Metastatic Breast Carcinoma in the Brain (tissue), 10 donors: ENCODE measurements around the genes ARMH4 and JKAMP.

GRCh38 chr14:57492782-57493198 is 867 bp downstream of the CCDC198 start:
- PRO-cap, 10 experiments = peak in 1 of 10 experiments; most common plus-strand start chr14:57493055 (in 1); most common minus-strand start chr14:57492918 (in 1)

DNA sequence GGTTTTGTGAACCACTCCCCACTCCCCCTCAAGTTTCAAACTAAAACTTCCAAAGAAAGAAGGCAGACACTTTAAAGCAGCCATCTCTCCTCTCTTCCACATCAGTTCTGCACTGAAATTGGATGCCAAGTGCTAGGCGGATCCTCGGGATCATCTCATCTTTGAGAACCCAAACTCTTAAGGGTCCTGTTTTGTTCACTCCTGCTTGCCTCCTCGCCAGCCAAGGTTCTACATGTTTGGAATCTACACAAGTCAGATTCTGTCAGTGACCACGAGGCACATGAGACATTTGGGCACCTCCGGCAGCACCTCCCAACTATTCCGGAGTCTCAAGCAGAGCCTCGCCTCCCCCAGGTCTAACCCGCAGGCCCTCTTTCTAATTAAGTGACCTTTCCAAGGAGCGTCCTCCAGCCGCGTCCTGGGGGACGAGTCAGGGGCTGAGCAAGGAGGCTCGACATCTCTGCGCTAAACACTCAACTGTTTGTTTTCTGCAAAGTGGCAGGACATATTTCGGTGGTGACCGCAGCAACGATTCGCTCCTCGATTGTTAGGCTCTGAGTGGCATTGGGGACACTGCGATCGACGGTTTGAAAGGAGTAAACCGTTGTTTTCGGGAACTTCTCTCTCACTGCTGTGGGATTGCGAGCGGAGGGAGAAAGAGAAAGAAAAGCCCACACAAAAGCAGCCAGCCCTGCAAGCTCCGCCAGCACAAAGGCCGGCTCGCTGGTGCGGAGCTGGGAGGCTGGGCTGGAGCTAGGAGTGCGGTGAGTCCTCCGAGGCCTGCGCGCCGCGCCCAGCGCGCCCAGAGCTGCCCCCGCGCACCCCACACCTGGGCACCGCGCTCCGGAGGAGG is 724 bp downstream of the ARMH4 start:
- PRO-cap, 10 experiments = no peak in any of the 10 experiments

- PRO-cap, 10 experiments = peak in 9 of 10 experiments; most common plus-strand start chr14:58152342 (in 1); most common minus-strand start chr14:58152197 (in 9)
Observed at GRCh38 chr14:58151916-58152752, at the start of gene ARMH4. Gene ARMH4 (minus strand): TSS chr14:58152213.

DNA sequence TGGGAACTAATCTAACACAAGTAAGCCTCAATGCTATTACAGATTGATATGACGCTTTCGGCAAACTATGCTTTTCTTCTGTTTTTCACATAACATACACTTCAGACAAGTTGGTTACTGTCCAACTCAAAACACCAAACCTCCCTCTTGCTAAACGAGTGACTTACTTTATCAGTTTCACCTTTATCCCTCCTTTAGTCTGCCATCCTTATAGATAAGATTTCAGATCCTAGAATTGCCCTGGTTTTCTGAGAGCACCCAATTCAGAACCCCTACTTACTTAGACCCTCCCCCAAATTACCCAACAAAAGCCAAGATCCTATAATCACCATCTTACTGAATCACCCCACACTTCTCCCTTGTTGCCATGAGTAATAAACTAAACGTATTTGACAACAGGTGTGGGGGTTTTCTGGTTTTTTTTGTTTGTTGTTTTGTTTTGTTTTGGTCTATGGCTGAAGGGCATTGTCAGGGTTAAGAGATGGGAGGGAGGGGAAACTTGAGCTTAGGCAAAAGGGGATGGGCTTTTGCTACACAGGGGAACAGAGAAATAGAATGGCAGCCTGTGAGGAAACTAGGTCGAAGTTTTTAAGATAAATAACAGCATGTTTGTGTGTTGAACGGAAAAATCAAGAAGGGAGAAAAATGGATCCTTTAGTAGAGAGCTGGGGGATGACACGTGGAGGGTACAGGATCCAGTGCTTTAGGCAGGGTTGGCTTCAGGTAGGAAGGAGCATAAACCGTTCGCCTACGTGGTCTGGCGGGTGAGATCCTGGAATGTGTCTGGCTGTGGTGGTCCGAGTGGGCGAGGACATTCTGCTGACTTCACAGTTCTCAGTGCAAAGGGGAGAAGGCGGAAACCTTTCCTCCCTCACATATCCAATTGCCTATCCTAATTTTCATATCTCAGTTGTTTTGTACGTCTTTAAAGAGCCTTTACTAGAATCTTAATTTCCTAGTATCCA is 6.0 kb upstream of the PSMA3 start:
- PRO-cap, 10 experiments = peak in 1 of 10 experiments; most common plus-strand start position 533 of the sequence (in 1)

GRCh38 chr14:58765271-58765853 is 127.6 kb downstream of the DACT1 start:
- PRO-cap, 10 experiments = no peak in any of the 10 experiments

DNA sequence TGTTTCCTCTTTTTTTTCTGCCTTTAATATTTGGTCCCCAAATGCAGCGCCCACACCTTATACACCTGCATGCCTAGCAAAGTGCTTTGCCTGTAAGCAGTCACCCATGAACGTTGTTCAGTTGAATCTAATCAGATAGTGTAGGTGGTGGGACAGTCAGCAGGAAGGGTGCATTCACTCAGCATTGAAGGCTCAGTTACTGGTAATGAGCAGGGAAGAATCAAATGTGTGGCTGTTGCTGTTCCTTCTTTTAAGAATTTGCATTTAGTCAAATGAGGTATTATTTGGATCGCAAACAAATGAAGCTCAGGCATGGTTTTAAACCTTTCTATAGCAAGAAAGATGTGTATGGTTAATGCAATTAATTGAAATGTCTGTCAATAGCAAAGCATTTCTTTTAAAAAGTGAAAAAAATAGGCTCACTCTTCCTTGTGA is 108.3 kb downstream of the GPR135 start:
- PRO-cap, 10 experiments = no peak in any of the 10 experiments

DNA sequence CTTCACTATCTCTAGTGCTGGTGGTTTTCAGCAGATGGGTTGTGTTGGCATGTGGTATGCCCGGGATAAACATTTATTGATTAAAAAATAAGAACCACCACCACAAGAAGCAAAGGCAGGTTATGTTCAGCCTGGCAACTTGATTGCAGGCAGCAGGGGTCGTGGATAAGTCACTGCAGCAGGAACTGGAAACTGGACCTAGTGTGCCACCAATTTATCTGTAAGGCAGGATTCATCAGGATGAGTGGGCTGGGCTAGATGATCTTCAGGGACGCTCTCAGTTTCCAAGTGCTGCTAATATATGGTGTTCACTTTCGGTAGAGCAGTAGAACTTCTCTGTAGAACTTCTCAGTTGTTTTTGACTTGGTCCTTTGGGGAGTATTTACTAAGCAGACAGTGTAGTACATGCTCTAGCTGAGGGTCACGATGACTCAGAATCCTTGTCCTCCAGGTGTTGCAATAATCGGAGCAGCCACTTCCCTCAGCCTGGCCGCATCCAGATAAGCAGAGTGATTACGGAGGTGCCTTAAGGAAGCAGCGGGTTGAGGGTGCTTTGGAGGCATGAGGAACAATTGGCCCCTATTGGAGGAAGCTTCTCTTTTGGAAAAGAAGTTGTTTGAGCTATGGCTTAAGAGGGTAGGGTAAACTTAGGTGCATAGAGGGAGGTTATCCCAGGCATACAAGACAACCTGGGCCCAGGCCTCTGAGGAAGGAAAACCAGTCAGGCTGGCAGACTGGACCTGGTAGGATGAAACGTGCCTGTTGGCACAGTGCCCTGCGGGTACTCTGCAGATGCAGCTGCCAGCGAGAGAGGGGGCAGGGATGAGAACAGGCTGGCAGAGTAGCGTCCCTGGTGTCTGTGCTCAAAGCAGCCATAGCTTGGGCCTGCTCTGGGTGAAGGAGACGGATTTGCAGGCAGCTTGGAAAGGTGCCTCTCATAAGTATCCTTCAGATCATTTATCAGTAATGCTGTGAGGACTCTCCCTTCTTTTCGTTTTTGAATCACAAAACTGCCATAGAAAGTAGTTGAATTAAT is 104.0 kb downstream of the GPR135 start:
- PRO-cap, 10 experiments = peak in 1 of 10 experiments; most common plus-strand start position 503 of the sequence (in 1); most common minus-strand start position 360 of the sequence (in 1)

- PRO-cap, 10 experiments = no peak in any of the 10 experiments
Observed at GRCh38 chr14:59371581-59372149, 93.5 kb downstream of the GPR135 start.

DNA sequence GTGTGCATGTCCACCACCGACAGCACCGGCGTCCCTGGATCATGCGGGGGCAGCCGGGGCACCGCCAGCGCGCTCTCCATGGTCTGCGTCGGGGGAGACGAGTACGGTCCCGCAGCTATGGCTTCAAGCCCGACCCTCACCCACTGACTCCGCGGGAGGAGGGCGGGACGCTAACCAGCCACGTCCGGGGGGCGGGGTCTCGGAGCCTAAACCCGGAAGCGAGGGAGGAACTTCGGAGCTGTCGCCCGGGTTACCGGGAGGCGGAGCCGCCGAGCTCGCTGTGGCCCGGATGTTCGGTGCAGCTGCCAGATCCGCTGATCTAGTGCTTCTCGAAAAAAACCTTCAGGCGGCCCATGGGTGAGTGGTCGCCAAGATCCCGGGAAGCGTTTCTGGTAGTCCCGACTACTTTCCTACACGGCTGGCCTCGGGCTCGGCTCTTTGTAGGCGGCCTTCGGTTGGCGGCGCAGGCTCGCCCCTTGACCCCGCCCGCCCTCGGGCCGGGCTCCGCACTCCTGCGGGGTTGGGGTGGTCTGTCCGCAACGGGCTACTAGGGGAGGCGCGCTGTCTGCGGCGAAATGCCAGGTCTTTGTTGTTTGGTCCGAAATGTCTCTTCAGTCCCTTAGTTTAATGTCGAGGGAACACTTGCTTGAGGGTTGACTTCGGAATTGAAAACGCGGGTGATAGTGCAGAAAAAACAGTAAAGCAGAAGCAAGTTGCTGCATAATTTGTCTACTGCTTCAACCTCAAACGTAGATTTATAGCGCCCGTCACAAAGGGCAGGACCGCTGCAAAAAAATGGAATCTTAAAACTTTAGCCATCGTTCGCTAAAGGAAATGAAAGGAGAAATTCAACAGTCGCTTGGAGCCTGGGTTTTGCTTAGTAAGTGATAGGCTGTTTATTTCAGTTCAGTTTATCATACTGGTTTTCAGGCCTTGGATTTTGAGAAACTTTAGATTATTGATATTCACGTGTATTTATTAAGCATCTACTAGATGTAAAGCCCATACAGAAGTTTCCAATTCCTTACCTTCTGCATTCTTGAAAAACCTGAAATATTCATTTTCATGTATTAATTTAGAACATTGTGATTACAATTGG is at the start of gene JKAMP:
Gene JKAMP, plus strand, starts transcription at position 281 of the 1,099 bp plus-strand sequence.
- PRO-cap, 10 experiments = peak in 10 of 10 experiments; most common plus-strand start position 281 of the sequence (in 10); most common minus-strand start position 145 of the sequence (in 9)

DNA sequence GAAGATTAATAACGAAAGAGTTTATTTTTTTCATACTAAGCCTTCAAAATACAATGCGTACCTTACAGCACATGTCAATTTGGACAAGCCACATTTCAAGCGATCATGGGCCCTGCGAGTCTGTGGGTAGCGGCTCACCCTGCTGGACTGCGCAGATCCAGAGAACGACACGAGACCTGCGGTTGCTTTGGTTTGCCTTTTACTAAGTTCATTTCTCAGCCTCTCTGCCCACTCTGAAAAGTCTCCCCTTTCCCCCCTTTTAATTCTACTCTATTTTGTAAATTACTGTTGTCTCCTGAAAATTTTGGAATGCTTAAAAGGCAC is 48.5 kb upstream of the RTN1 start:
- PRO-cap, 10 experiments = peak in 1 of 10 experiments; most common plus-strand start position 152 of the sequence (in 1)

DNA sequence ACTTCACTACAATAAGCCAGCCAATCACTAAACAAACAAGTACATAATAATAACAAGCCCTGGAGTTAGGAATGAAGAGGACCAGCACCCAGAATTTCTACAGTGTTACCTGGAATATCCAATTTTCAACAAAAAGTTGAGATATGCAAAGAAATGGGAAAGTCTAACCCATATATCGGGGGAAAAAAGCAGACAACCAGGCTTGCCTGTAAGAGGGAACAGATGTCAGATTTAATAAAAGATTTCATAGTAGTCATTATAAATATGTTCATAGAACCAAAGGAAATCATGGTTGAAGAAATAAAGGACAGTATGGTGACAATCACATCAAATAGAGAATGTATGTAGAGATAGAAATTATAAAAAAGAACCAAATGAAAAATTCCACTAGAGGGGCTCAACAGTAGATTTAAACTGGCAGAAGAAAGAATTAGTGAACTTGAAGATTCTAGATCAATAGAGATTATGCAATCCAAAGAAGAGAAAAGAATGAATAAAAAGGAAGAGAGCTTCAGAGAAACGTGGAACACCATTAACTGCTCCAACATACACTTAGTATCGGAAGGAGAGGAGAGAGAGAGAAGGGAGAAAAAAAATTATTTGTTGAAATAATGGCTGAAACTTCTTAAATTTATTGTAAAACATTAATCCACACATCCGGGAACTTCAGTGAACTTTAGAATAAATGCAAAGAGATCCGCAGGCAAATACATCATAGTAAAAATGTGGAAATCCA is 36.0 kb downstream of the PCNX4 start:
- PRO-cap, 10 experiments = no peak in any of the 10 experiments

DNA sequence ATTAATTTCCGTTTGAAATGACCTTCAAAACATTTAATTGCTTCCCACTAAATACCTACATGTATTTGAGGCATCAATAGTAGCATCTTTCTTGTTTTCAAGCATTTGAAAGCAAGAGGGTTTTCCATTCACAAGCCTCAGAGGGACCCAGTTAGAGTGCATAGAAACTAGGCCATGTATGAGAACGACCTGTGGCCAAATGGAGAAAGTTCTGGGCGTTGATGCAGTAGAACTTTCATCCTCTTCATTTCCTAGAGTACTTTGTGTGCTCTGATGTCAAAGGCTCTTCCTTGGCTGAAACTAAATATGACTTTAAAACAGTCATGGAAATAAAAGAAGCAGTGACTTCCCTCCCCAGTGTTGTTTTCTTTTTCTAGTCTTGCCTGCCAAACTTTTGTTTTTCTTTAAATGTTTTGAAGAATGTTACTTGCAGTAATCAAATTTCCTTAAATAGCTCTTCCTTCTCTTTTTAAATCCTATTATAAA is 989 bp upstream of the DHRS7 start:
- PRO-cap, 10 experiments = no peak in any of the 10 experiments

DNA sequence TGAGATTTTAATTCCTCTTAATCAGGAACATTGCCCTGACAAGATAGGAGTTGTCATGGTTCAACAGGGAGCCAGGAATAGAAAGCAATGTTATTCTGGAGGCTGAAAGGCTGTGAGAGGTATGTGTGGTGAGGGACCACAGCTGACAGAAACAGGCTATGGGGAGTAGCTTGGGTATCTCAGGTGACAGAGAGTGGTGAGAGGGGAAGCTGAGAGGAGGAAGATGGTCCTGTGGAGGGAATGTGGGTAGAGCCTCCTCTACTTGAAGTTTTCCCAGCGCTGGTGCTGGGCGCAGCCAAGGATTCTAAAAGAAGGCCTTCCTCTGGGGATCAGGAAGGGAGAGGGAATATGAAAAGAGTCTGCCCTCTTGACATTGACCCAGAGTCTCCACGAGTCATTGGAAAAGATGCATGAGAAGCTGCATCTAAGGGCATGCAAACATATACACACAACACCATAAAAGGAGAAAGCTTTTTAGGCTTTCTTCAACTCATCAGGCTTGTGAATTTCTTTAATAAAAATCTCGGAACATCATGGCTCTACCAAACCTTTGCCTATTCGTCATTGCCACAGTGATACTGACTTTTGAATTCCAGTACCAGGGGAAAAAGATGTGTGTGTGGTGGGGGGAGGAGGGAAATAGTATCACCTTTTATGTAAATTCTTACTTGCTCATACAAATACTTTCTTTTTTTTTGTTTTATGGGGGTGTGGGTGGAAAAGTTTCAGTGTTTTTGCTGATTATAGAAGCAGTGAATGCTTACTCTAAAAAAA is 39.9 kb upstream of the DHRS7 start:
- PRO-cap, 10 experiments = no peak in any of the 10 experiments

- PRO-cap, 10 experiments = peak in 2 of 10 experiments; most common plus-strand start chr14:60223040 (in 1); most common minus-strand start chr14:60222874 (in 1)
Observed at GRCh38 chr14:60222676-60223346, 26.2 kb upstream of the PPM1A start.

- PRO-cap, 10 experiments = no peak in any of the 10 experiments
Observed at GRCh38 chr14:60272891-60273780, 24.1 kb downstream of the PPM1A start.

GRCh38 chr14:60515309-60516041 is 6.5 kb downstream of the SIX6 start:
- PRO-cap, 10 experiments = peak in 1 of 10 experiments; most common minus-strand start chr14:60515713 (in 1)

GRCh38 chr14:60616458-60617144 is 32.7 kb downstream of the SIX1 start:
- PRO-cap, 10 experiments = peak in 2 of 10 experiments; most common plus-strand start chr14:60616893 (in 1); most common minus-strand start chr14:60616755 (in 2)

GRCh38 chr14:60806415-60806752 is 71.8 kb downstream of the MNAT1 start:
- PRO-cap, 10 experiments = peak in 1 of 10 experiments; most common plus-strand start chr14:60806514 (in 1)

GRCh38 chr14:61101732-61102999 is 121.1 kb downstream of the SLC38A6 start:
- PRO-cap, 10 experiments = peak in 1 of 10 experiments; most common plus-strand start chr14:61102046 (in 1); most common minus-strand start chr14:61102086 (in 1)

GRCh38 chr14:61103146-61104478 is 122.6 kb downstream of the SLC38A6 start:
- PRO-cap, 10 experiments = peak in 1 of 10 experiments; most common plus-strand start chr14:61104065 (in 1); most common minus-strand start chr14:61103896 (in 1)